Melanocyte of skin (primary cell): ENCODE measurements around a stretch of chr14.

- CAGE, long polyA plus RNA, 2 experiments, result no peak in any of the 2 experiments
Observed at GRCh38 chr14:51697899-51698234, 46.2 kb downstream of the FRMD6 start.

DNA sequence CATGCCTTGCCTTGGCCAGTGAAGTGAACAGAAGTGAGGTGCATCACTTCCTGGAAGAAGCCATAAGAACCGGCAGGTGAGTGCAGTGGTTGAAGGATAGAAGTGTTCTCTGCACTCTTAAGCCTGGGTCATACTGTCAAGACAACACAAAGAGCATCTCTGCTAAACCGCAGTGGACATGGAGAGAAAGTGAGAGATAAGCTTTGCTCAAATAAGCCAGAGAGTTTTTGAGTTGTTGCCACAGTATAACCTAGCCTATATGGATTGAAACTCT, 11.5 kb downstream of the GNG2 start:
- CAGE, long polyA plus RNA, 2 experiments, result no peak in any of the 2 experiments

- CAGE, long polyA plus RNA, 2 experiments, result no peak in any of the 2 experiments
Observed at GRCh38 chr14:51884154-51884520, 23.7 kb downstream of the GNG2 start.

DNA sequence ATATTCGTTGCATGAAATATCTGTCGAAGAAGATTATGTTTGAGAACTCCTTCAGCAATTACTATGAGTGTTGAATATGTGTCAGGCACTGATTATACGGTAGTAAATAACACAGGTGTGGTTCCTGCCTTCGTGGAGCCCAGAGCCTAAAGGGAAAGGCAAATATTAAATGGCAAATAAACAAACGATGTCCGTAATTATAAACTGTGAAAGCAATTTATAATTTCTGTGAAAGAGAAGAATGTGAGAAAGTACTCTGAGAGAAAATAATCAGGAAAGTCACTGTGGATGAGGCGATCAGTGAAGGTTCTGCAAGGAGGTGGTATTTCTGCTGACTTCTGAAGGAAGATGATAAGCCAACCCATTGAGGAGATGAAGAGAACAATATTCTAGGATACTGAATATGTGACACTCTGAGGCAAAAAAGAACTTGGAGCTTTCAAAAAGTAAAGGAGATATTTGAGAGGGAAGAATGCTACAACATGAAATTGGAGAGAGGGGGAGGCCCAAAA, 27.9 kb upstream of the RTRAF start:
- CAGE, long polyA plus RNA, 2 experiments, result no peak in any of the 2 experiments

DNA sequence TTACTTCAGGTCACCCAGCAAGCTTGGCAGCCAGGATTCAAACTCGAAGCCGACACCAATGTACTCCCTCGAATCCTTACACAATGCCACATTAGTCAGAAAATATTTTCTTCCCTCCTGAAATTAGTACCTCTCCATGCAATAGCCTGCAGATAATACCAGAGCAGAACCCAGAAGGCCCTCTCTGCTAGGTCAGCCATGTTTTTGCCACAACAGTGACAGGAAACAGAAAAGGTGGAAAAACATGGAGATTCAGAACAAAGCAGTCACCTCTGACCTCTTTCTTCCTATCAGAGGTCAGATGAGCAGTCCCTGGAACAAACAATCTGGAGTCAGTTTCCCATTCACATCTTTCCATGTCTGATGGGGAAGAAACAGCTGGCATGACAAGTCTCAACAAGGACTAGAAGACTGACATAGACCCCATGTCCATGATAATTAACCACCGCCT, 16.4 kb downstream of the NID2 start:
- CAGE, long polyA plus RNA, 2 experiments, result no peak in any of the 2 experiments

GRCh38 chr14:52080329-52081142, 11.7 kb upstream of the NID2 start:
- CAGE, long polyA plus RNA, 2 experiments, result no peak in any of the 2 experiments

GRCh38 chr14:52266828-52267214, 677 bp upstream of the PTGDR start:
- CAGE, long polyA plus RNA, 2 experiments, result no peak in any of the 2 experiments

- CAGE, long polyA plus RNA, 2 experiments, result no peak in any of the 2 experiments
Observed at GRCh38 chr14:52327216-52327566, 13.1 kb downstream of the PTGER2 start.

GRCh38 chr14:52695012-52695473, 315 bp downstream of the ERO1A start:
- CAGE, long polyA plus RNA, 2 experiments, result no peak in any of the 2 experiments

- CAGE, long polyA plus RNA, 2 experiments, result no peak in any of the 2 experiments
Observed at GRCh38 chr14:52790828-52791124, 631 bp downstream of the GNPNAT1 start.

DNA sequence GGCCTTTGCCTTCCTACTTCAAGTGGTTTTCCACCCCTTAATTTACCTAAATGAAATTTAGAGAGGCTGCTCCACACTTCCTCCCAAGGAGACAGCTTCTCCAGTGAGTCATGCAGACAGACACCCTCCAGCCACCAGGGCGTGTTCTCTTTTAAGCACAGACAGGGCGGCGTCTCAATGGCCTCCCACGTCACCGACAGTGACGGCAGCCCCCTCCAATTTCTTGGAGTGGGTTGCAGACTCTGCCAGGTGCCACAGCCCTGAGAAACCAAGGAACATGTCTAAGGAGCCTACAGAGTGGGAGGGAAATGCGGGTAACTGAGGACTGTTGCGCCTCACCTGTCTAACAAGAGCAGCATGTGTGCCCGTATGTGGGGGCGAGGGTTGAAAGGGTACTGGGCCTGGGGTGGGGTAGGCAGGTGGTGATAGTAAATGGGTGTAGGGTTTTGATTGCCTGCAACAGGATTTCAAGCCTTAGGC, 44.1 kb upstream of the GNPNAT1 start:
- CAGE, long polyA plus RNA, 2 experiments, result no peak in any of the 2 experiments

- CAGE, long polyA plus RNA, 2 experiments, result no peak in any of the 2 experiments
Observed at GRCh38 chr14:53149721-53150053, 3.4 kb downstream of the DDHD1 start.

DNA sequence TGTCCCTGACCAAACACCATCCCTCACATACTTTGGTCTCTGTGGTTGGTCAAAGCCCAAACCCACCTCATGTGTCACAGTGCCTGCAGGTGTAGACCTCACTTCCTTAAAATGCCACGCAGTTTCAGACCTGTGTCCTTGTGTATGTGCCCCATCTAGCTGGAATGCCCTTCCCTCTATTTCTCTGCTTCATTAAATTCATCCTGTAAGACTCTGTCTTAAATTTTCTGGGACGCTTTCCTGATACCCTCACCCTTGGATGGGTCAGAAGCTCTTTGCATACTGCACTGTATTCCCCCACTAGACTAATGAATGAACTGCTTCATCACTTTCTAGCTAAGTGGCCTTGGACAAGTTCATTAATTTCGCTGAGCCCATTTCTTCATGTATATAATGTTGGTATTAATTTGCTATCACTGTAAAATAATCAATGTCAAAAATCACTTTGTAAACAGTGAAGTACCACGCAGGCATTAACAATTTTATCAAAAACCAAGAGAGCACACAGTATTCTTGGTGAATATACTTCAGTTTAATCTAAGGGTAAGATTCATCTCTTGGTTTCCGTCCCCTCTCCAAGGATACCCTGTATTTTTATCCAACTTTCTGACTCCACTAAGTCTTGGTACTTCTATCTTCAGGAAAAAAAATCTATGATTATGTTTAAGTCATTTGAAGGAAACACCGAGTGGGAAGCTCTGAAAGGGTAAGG, 2.9 kb downstream of the DDHD1 start:
- CAGE, long polyA plus RNA, 2 experiments, result no peak in any of the 2 experiments

DNA sequence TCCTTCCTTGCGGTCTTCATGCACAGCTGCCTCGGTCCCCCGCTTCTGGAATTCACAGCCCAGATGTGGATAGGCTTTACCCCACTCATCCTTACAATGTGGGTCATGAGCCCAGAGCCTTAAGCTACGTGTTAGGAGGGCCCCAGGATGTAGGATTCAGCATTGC, 239 bp upstream of the DDHD1 start:
- CAGE, long polyA plus RNA, 2 experiments, result no peak in any of the 2 experiments

DNA sequence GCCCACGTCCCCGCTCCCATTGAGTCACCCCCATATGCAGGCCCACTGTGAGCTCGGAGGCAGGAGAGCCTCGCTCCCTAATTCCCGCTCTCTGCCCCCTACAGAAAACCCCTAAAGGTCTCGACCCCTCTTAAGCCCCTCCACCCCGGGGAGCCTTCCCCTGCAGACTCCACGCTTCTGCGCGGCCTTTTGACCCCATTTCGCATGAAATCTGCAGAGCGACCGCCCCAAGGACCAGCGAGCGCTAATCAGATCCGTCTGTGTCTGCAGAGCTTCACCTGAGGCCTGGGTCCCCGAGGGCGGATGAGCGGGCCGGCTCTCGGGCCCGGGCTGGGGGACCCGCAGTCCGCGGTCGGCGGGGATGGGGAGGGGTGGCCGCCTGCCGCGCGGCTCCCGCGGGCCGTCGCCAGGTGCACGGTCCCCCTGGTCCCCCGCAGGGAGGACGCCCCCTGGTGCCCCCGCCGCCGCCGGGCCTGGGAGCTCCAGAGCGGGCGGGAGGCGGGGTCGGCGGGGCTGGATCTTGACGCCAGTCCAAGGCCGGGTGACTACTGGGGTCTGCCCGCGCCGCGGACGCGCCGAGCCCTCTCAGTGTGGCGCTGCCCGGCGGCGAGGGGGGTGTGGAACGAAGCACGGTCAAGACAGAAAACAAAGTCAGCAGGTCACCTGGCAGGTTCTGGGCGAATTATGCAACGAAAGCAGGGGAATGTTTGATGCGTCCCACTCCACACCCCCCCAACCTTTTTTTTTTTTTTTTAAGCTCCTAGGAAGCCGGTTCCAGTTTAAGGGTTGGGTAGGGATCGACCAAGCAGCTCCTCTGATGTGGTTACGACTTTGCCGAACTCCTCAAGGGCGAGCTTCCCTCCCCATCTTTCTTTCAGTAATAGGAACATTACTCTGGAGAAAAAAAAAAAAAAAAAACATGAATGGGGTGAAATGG, 9.9 kb downstream of the BMP4 start:
- CAGE, long polyA plus RNA, 2 experiments, result no peak in any of the 2 experiments

DNA sequence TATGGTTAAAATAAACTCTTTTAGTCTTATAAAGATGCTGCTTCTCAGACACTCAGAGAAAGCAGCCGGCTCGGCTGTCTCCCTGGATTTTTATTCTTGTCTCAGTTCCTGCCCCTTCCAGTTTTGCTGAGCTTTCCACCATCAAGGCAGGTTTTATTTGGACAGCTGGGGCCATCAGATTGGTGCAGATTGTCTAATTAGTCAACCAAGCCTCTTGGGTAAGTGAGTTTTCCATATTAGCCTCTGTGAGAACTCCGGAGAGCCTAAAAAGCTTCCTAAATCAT, 130.8 kb upstream of the BMP4 start:
- CAGE, long polyA plus RNA, 2 experiments, result no peak in any of the 2 experiments

- CAGE, long polyA plus RNA, 2 experiments, result no peak in any of the 2 experiments
Observed at GRCh38 chr14:54423785-54424129, 17.4 kb downstream of the CNIH1 start.

- CAGE, long polyA plus RNA, 2 experiments, result no peak in any of the 2 experiments
Observed at GRCh38 chr14:54426795-54427617, 14.2 kb downstream of the CNIH1 start.

DNA sequence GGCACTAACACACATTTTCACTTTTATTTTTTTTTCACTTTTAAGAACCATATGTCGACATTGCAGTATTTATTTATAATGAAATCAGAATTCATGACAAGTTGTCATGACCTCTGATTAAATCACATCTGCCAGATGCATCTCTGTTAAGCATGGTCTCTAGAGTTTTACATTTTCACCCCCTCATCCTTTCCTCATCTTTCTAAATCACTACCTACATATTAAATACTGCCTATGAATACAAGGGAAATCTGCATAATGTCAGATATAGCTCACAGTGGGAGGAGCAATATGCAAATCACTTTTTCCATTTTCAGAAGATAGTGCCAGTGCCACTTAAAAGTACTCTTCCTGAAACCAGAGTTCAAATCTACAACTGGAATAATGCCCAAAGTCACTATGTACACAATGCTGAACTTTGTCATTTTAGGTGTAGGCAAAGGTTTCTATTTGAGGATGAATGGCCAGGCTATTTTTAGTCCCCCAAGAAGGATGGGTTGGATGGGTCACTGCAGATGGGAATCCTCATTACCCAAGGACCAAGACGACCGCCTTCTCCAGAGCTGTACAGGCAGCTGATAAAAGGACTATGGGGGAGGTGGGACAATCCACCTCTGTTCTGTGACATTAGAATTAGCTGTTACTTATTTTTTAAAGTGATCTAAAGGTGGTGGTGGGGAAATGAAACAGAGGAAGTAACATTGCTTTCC, 5.7 kb downstream of the GMFB start:
- CAGE, long polyA plus RNA, 2 experiments, result no peak in any of the 2 experiments

DNA sequence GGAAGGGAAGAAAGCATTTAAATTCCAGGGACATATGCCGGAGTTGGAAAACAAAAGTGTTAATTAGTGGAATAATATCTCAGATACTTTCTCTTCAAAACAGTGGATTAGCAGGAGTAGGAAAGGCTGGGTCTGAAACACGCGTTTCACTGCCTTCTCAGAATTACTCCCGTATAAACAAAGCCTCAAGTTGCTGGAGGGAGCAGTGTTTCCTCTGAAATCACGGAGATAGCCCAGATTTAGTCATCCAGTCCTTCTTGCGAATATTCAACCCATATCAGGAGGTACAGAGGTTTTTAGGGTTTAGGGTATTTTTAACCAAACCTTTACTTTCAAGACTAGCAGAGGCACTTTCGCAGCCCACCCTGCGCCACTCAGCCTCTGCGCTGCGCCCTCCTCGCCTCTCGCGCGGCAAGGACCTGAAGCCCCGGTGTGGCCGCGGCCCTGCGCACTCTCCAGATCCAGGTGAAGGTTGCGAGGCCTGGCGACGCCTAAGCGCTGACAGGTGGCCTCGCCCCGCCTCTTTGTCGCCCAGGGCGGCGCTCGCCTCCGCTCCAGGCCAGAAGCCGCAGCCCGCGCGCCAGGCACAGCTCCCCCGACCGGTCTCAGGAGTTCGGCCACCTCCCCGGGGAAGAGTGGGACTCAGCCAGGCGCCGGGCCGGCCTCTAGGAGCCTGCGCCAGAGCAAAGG, 2.0 kb upstream of the SAMD4A start:
- CAGE, long polyA plus RNA, 2 experiments, result no peak in any of the 2 experiments